MCF 10A (cell line): ENCODE results near the gene SNAPC3.

- PRO-cap = no peak
- RRBS = no CpG with 5 or more reads among the region's 4 CpGs
These were observed 14.6 kb downstream of the UHRF2 start for GRCh38 chr9:6427600-6428004.

- PRO-cap = no peak
- RRBS = no CpG with 5 or more reads among the region's 7 CpGs
These were observed 68.6 kb downstream of the UHRF2 start for GRCh38 chr9:6481389-6482128.

DNA sequence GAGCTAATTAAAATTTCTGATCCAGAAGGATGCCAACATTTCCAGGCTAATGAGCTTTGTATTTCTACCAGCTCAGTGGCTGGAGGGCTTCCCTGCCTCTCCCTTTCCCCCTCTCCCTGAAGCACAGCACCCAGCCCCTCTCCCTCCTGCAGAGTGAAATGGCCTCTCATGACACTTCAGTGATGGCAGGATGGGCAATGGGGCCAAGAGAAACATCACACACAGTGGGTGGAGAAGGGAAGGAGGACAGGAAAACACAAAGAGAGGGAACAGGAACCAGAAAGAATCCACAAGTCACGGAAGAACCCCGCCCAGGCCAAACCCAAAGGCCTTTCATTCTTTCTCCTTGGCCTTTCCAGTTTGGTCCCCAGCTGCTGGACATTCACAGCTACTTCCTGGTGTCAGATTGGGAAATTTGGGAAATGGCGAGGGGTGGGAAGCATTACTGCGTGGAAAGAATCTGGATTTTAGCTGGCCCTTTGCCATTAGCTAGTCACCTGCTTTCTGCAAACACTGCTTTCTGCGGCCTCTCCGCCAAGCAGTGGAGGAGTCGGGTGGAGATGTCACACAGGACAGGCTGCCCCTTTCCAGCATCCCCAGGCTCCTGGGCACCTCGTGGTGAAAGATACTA is 82.6 kb downstream of the GLDC start:
- PRO-cap = no peak
- RRBS = no CpG with 5 or more reads among the region's 8 CpGs

DNA sequence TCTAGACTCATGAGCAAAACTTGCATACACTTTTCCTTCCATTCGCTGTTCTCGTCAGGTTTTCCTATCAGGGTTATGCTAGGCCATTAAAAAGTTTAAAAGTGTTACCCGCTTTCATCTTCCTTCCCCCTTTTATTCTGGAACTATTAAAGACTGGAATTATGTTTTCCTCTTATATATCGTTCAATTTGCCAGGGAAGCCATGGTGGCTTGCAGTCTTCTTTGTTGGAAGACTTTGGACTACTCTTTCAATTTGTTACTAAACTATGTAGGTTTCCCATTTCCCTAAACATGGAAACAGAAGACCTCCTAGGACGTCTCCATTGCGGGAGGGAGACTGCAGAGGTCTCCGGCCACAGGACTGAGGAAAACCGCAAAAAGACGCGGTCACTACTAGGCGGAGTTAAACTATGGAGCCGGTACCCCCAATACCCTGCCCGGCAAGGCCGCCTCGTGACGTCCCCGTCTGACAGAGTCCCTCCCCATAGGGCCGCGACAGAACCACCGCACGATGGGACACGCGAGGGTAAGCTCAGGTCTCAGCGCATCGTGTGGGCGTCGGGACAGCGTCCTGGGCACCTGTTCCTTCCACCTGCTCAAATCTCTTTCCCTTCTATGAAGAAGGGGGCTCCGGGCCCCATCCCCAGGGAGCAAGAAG is 35.1 kb upstream of the GLDC start:
- PRO-cap = no peak
- RRBS = 2% methylated on average over 7 of the region's 29 CpGs

- PRO-cap = bidirectional peak, plus-strand start at chr9:6681461, minus-strand start at chr9:6681228; bidirectional peak, plus-strand start at chr9:6681746, minus-strand start at chr9:6681629
- RRBS = 2% methylated on average over 4 of the region's 65 CpGs
These were observed 35.8 kb upstream of the GLDC start for GRCh38 chr9:6681143-6681836.

DNA sequence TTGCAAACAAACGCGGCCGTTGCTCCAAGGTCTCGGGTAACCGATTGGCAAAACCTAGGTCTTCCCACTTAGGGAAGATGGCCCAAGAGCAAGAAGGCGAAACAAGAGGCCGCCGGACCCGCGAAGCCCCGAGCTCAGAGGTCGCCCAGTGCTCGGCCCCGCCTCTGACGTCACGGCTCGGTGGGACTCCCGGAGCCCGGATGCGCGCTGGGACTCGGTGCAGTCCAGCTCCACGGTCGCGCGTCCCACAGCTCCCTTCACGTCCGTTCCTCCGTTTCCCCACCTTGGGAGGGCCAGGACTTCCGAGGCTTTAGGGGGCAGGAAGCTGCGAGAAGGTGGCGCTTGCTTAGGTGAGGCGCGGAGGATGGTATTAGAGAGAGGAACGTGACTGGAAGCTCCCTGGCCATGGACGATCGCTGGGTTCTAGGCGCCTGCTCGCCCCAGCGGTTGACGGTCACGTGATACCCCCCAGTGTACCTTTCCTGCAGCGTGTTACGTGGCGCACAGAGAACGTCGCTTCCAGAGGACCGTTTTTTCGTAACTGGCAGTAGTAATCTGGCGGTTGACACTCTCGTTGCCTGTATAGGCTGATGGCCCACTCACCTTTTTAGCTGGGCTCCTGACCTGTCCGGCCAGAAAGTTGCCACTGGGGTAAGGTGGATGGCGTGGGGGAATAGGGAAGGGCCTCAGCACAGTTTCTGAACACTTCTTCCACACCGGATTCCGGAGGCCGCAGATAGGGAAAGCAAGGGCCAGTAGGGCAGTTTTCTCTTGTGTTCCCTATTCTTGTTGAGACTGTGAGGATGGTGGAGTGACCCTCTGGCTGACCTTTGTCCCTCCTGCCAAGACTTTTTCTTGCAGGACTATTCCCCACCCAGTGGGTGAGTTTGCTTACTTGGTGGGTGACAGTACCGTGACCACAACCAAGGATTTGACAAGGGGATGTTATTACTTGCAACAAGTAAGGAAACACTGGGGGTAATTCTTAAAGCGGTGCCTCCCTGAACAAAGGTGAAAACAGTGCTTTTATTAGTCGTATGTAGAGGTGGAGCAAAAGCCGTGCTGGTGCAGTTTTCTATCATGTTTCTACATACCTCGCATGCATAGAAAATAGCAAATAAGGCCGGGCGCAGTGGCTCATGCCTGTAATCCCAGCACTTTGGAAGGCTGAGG is 41.4 kb upstream of the KDM4C start:
- PRO-cap = no peak
- RRBS = 58% methylated on average over 12 of the region's 63 CpGs

GRCh38 chr9:7983467-7984141 is 184.0 kb upstream of the DMAC1 start:
- PRO-cap = no peak
- RRBS = no CpG with 5 or more reads among the region's 5 CpGs

DNA sequence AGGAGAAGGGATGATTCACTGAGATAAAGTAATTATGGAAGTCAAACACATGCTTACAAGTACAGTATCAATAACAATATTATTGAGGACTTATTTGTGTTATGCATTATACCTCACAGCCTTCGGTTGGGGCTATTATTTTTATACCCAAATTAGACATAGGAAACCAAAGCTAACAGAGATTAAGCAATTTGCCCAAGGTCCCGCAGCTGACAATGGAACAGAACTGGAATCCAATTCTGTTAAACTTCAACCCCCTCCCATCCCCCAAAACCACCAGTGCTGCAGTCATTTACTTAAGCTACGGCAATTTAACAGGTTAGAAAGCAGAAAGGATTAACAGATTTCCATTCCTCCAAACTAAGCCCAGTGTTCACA is 1023.0 kb upstream of the DMAC1 start:
- PRO-cap = no peak
- RRBS = no CpG with 5 or more reads among the region's 3 CpGs

DNA sequence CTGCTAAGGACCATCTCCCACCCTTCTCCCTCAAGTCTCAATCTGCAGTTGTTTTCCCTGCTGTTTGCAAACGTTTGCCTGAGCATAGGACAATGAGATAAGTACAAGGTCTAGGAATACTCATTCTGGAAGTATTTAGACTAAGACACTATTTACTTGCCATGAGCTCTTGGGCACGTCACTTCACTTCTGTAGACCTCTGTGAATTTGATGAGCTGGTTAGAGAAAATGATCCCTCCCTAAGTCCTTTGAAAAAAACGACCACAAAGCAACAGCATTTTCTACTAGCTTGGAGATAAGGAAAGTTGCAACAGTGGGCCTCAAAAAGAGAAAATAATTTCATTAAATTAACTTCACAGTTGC is 1.9 kb downstream of the LURAP1L start:
- PRO-cap = no peak
- RRBS = no CpG with 5 or more reads among the region's 3 CpGs

GRCh38 chr9:14271251-14271673 is 42.7 kb downstream of the NFIB start:
- PRO-cap = no peak
- RRBS = no CpG with 5 or more reads among the region's 6 CpGs

DNA sequence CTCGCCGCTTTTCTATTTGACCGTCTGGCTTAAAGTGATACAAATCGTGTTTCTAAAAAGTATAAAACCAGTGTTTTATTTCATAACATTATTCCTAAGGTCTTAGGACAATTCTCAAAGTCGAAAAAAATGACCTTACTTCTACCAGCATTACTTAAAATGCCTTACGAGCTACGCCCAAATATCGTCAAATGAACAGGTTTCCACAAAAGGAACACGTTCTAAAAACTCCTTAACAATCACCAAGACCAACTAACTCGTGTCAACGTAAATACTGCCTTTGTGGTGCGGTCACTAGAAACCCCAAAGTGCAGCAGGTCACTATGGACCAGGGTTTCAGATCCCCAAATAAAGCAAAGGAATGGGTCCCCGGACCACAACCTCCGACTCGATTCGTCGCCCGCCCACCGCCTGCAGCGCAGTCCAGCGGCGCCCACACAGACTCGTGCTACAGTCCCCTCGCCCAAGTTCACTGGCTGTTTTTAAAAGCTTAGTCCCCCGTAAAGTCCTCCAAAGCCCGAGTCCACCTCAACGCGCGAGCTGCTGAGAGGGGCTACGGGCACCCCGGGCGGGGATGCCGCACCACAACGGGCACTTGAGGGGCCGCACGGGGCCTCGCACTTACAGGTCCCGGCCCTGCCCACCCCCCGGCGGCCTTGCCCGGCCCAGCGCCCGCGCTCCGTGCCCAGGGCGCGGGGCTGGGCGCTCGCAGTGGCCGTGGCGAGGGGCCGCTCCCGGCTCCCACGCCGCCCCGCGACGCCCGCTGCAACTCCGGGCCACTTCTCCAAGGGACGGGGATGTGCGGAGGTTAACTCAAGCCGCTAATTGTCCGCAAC is 1.1 kb downstream of the NFIB start:
- PRO-cap = bidirectional peak, plus-strand start at position 421 of the sequence, minus-strand start at position 415 of the sequence
- RRBS = under 1% methylated on average over 28 of the region's 64 CpGs

- PRO-cap = no peak
- RRBS = no CpG with 5 or more reads among the region's 8 CpGs
These were observed 6.2 kb upstream of the NFIB start for GRCh38 chr9:14320021-14320745.

- PRO-cap = no peak
- RRBS = no CpG with 5 or more reads among the region's 16 CpGs
These were observed 177.6 kb downstream of the ZDHHC21 start for GRCh38 chr9:14515572-14516183.

DNA sequence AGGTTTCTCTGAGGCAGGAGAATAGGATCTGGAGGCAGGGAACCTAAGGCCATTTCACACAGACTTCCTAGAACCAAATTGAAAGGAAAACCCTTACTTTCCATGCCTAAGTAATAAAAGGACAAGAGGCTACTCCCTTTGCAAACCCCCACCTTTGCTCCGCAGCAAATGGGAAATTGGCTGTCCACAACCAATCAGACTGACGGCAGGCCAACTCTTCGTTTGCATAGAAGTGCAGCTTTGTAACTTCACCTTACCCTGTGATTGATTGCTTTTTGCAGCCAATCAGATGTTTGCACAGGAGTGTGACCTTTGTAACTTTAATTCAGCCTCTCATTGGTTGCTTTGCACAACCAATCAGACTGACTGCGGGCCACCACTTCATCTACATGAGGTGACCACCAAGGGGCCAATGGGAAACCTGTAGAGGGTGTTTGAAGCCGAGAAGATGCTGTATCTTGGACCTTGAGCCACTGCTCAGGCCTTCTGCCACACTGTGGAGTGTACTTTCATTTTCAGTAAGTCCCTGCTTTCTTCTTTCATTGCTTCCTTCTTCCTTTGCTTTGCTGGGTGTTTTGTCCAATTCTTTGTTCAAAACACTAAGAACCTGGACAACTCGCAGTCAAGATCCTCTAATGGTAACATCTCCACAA is 51.2 kb upstream of the FREM1 start:
- PRO-cap = no peak
- RRBS = no CpG with 5 or more reads among the region's 6 CpGs

DNA sequence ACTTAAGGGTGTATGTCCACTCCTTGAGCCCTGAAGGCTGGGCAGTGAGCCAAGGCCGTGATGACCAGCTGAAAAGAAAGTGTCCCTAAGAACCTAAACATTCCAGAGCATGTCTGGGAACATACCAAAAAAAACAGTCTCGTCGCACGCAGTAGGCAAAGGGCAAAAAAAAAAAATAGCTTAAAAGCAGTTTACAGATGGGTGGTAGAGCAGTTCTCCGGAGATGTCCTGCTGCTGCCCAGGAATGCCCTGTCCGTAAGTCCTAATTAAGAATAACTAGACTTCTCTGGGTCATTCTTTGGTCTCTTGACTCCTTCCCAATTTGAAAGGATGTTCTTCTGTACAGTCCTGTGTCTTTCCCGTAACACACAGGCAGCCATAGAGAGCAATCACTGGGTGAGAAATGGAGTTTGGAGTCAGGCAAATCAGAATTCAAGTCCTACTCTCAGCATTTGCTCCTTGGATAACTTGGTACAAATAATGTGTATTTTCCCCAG is 21.2 kb upstream of the SNAPC3 start:
- PRO-cap = no peak
- RRBS = no CpG with 5 or more reads among the region's 7 CpGs

DNA sequence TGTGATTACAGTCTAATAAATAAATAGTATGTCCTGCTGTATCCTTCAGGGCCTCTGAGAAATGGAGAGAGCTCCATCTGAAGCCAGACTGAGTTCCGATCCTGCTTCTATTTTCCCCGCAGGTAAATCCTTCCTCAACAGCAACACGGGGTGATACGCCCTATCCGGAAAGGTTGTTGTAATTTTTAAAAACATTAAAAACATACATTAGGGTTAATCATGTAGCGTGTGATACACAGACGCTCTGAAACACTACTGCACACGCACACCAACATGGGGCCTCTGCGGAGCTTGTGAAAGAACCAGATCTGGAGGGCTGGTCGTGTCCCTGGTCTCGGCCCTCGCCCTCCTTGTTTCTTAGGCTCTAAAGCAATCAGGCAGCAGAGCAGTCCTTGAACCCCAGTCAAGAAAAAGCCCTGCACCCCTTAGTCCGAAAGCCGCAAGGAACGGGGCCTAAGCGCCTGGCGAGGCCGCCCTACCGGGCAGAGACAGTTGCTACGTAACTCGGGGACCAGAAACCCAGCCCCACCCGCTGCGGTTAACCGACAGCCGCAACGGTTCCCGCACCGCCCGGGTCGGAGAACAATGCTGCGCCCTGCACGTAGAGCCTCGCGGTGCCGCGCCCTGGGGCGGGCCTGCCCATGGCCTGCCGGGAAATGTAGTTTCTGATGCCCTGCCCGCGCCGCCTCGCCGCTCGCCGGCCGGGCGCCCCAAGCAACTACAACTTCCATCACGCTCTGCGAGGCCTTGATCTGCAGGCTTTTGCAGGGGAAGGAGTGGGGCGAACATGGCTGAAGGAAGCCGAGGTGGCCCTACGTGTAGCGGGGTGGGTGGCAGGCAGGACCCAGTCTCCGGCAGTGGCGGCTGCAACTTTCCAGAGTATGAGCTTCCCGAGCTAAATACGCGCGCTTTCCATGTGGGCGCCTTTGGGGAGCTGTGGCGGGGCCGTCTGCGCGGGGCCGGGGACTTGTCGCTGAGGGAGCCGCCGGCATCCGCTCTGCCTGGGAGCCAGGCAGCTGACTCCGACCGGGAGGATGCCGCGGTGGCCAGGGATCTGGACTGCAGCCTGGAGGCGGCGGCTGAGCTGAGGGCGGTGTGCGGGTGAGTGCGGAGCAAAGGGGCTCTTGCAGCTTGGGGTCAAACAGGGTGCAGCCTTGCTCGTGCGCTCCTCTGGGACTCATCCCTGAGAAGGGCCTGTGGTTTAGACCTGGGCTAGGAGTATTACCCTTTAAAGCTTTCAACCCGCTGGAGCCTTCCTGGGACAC is at the start of gene SNAPC3:
TSS of gene SNAPC3 (plus strand) at position 784 of the 1,265 bp plus-strand sequence.
- PRO-cap = bidirectional peak, plus-strand start at position 750 of the sequence, minus-strand start at position 490 of the sequence; bidirectional peak, plus-strand start at position 995 of the sequence, minus-strand start at position 1,018 of the sequence
- RRBS = under 1% methylated on average over 27 of the region's 81 CpGs

- PRO-cap = no peak
- RRBS = no CpG with 5 or more reads among the region's 2 CpGs
These were observed 8.2 kb downstream of the SNAPC3 start for GRCh38 chr9:15430933-15431243.

- PRO-cap = no peak
- RRBS = no CpG with 5 or more reads among the region's 3 CpGs
These were observed 41.6 kb downstream of the PSIP1 start for GRCh38 chr9:15469106-15469591.

GRCh38 chr9:15469759-15470435 is 40.9 kb downstream of the PSIP1 start:
- PRO-cap = no peak
- RRBS = no CpG with 5 or more reads among the region's 2 CpGs

GRCh38 chr9:15511444-15511667 is 586 bp upstream of the PSIP1 start:
- PRO-cap = no peak
- RRBS = no CpG with 5 or more reads among the region's 5 CpGs